ENCODE data around the genes TLCD5 and BLID.

DNA sequence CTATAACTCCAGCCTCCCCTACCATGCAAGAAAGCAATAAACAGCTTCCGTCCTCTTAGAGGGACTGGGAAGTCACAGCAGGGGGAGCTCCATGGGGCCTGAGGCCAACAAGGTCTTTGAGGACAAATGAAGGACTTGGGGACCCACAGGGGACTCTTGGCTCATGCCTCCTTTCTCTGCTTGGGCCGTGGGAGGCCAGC is 159.2 kb upstream of the NECTIN1 start:
- RRBS: no CpG with 5 or more reads among the region's 2 CpGs

DNA sequence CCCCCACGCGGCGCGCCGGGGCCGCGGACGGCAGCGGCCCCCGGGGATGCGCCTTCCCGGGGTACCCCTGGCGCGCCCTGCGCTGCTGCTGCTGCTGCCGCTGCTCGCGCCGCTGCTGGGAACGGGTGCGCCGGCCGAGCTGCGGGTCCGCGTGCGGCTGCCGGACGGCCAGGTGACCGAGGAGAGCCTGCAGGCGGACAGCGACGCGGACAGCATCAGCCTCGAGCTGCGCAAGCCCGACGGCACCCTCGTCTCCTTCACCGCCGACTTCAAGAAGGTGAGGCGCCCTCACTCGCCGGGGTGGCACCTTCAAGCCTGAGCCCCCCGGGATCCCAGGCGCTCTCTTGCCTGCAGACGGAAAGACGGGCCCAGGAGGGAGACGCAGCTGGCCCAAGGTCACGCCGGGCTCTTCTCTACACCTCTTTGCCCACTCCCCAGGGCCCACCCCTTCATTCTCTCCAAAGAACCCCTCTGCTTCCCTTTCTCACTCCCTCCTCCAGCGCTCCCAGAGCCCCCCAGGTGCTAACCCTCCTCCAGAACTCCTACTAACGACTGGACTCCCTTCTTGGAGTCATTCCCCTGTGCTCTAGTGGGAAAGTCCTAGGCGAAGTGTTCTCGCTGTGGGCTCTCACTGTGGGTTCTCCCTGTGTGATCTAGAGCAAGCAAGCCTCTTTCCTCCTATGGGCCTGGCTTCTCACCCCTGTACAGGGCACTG is 559 bp downstream of the OAF start:
- RRBS: 3% methylated on average over 22 of the region's 55 CpGs

DNA sequence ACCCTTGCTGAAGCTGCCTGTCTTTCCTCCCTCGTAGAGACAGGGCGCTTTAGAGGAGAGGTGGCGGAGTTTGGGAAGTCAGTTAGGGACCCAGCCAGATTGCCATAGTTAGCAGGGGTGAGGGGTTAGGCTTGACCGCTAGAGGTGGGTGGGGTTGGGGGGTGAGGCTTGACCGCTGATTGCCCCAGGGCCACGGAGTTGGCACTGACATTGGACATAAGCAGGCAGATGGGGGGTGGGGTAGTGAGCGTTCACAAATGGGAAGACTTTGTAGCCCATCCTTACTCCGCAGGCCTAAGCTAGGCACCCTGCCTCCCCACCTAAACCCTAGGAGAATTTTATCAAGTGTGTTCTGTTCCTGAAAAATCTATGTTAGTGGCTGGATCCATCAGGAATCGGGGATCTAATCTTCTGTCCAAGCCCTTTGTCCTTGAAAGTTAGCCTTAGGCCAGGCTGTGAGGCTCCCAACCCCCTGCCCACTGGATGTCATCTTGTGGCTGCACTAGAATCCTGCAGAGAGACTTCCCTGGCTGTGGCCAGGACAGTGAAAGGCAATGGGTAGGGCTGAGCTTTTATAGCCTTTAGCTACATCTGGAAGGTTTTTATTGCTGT is 1.9 kb downstream of the OAF start:
- RRBS: no CpG with 5 or more reads among the region's 9 CpGs

DNA sequence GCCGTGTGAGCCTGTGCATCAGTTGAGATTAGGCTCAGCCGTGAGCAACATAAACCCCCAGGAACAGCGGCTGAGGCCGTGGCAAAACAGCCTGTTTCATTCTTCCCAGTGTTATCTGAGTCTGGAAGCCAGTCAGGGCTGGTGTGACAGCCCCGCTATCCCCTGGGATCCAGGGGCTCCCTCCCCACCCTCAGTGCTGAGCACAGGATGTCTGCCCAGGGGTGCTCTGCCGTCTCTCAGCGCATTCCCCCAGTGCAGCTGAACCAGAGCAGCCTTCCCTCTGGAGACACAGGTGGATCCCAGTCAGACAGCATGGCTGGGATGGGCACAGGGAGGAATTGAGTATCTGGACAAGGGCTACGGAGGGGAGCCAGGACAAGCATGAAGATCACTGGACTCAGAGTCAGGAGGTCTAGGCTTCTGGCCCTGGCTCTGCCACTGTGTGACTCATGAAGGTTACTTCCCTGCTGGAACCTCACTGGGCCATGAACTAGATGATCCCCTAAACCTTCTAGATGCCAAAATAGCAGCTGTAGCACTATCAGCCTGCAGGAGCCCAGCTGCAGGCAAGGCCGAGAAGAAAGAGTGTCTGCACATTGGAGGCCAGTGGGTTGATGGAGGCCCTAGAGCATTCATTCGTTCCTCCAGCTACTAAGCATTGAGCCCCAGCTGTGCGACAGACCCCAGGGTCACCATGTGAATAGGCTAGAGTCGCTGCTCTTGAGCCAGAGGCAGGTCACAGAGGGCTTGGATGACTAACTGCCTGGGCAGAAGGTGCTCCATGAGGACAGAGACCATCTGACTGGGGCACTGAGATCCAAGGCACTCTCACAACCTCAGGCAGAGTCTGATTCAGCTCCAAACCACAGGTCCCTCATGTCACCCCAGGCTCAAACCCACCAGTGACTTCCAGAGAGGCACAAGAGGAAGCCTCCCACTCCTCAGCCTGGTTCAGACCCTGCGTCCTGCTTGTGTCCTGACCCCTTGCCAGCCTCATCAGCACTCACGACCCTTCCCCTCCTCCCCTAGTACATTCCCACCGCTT is 8.8 kb downstream of the OAF start:
- RRBS: no CpG with 5 or more reads among the region's 15 CpGs

- RRBS: no CpG with 5 or more reads among the region's 18 CpGs
Measured at GRCh38 chr11:120228813-120229677, 10.9 kb upstream of the POU2F3 start.

DNA sequence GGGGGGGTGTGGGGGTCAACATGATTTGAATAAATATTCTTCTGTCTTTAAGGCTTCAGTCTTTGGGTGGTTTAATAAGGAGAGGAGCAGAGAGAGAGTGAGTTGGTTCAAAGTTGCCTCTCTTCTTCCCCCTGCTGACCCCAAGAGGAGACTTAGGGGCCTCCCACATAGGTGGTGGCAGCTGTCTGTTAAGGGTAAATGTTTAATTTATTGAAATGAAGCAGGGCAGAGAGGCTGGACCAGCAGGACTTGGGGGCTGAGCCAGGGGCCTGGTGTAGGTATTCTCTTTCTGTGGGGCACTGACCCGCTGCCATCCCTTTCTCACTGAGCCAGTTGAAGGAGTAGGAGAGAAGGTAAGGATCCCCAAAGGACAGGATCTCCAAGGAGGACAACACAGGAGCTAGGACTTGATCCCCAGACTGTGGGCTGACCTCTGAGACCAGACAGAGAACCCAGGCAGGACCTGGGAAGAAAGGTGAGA is 5.6 kb downstream of the POU2F3 start:
- RRBS: no CpG with 5 or more reads among the region's 1 CpG

GRCh38 chr11:120324707-120325942 is at the start of gene TLCD5:
Gene TLCD5 (plus strand): TSS chr11:120325299.
- RRBS: 37% methylated on average over 47 of the region's 87 CpGs

GRCh38 chr11:120475082-120475650 is 36.4 kb upstream of the GRIK4 start:
- RRBS: no CpG with 5 or more reads among the region's 8 CpGs

- RRBS: no CpG with 5 or more reads among the region's 4 CpGs
Measured at GRCh38 chr11:120476601-120476902, 35.0 kb upstream of the GRIK4 start.

DNA sequence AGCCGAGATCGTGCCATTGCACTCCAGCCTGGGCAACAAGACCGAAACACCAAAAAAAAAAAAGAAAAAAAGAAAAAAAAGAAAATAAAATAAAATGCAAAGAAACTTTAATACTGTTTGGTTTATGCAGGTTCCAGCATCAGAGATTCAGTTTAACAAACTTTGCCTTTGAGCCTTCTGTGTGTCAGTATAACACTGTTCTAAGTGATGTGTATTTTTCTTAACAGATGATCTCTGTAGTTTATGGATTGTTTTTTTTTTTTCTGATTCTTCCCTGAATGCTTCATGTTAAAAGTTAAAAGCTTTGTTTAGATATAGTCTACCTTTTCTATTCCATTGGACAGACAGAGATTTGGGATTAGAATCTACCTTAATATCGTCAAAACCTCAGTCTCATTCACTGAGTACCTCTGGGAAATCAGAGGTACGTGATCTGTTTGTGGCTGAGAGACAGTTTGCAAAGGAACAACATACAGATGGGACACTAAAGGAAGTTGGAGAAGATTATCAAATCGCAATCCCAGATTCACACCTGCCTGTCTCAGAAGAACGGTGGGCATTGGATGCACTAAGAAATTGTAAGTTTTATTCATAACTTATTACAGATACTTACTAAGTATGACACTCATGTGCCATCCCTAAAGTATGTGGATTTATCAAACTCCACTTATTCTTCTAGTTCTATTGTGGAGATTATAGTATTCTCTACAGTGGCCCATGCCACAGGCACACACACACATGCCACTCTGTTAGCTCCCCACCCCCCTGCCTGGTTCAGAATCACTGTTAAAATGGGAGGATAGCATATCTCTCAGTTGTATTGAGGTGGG is 33.5 kb upstream of the GRIK4 start:
- RRBS: no CpG with 5 or more reads among the region's 7 CpGs

GRCh38 chr11:120883725-120884254 is 140.1 kb upstream of the TBCEL start:
- RRBS: no CpG with 5 or more reads among the region's 7 CpGs

- RRBS: no CpG with 5 or more reads among the region's 1 CpG
Measured at GRCh38 chr11:121358968-121359171, 66.3 kb downstream of the SC5D start.

DNA sequence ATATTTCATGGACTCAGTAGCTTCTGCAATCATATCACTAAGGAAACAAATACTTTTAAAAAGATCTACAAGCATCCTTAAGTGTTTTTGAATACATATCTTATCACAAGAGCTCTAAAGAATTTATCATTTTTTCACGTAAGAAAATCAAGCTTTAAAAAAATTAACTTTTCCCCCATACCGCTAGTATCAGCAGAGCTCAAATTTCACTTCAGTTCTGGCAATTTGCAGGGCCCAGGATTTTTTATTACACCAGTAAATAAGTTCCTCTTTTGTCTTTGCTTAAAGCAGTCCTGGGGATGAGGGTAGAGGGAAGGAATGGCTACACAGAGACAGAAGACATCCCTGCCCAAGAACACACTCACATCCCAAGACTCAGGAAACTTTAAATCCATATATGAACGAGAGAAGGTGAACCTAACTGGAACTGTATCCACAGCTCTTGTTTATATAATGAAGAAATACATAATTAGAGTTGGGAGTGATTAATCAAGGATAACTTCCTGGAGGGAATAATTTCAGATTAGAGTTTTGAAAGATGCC is 22.5 kb upstream of the SORL1 start:
- RRBS: no CpG with 5 or more reads among the region's 3 CpGs

GRCh38 chr11:121459398-121460109 is 7.4 kb downstream of the SORL1 start:
- RRBS: no CpG with 5 or more reads among the region's 8 CpGs

DNA sequence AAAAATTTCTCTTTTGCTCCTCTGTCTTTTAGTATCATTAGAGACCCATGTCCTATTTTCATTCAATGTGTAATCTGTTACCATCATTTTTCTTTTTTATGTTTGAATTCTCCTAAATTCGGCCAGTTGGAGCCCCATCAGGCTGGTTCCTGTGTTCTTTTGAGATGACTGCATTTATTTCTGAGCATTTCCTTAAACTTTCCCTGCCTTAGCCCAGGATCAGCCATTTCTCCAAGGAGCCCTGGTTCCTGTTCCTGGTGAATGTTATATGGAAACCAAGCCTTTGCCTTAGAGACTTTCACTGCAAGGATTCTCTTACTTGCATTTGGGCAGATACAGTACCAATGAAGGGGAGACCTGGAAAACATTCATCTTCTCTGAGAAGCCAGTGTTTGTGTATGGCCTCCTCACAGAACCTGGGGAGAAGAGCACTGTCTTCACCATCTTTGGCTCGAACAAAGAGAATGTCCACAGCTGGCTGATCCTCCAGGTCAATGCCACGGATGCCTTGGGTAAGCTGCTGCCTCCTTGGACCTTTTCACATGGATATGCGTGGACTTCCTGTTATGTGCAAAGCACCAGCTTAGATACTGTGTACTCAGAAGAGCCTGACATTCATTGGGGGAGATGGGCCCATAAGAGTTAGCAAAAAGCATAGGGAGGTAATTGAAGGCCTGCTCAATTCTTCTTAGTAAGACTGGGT is 91.3 kb downstream of the SORL1 start:
- RRBS: no CpG with 5 or more reads among the region's 4 CpGs

DNA sequence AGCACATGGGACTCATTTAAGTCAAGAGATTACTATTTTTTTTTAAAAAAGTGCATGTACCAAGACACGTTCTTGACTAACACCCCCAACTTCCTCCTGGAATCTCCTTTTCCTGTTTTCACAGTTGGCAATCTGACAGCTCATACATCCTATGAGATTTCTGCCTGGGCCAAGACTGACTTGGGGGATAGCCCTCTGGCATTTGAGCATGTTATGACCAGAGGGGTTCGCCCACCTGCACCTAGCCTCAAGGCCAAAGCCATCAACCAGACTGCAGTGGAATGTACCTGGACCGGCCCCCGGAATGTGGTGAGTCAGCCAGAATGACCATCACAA is 162.6 kb downstream of the SORL1 start:
- RRBS: 99% methylated on average over 1 of the region's 4 CpGs

GRCh38 chr11:121722280-121723325 is 270.5 kb downstream of the SORL1 start:
- RRBS: 28% methylated on average over 9 of the region's 51 CpGs

DNA sequence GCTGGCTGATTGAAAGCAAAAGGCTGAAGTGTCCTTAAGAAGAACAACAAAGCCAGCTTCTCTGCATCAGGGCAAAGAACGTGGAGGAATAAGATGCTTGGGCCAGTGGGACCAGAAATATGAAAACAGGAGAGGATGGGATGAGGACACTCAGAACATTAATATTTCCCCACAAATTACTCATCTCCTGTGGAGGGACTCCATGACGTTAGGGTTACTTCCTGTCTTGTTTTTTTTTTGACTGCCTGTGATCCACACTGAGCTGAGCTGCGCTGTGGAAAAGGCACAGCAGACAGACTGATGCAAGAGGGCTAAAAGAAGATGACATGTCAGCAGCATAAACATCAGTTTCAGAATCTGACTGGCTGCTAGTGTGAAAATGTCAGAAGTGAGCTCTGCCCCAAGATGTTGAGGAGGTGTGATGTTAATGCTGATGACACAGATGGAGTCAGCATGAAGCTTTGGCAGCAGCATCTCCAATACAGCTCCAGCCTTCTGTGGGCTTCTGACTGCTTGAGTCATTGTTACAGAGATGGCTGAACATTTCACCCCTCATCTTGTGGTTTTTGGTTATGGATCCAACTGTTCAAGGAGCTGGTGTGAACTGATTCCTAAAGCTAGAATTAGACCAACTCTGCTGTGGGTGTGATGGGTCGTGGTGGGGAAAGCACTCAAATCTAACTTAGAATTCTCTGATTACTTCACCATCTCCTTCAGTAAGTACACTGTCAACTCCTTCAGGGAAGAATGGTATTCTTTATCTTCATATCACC is 286.8 kb downstream of the BLID start:
- RRBS: no CpG with 5 or more reads among the region's 4 CpGs

- RRBS: no CpG with 5 or more reads among the region's 8 CpGs
Measured at GRCh38 chr11:122116048-122116608, at the start of gene BLID. Gene BLID (minus strand): TSS chr11:122116215.